SK-N-MC (cell line): ENCODE measurements around a stretch of chr21.

DNA sequence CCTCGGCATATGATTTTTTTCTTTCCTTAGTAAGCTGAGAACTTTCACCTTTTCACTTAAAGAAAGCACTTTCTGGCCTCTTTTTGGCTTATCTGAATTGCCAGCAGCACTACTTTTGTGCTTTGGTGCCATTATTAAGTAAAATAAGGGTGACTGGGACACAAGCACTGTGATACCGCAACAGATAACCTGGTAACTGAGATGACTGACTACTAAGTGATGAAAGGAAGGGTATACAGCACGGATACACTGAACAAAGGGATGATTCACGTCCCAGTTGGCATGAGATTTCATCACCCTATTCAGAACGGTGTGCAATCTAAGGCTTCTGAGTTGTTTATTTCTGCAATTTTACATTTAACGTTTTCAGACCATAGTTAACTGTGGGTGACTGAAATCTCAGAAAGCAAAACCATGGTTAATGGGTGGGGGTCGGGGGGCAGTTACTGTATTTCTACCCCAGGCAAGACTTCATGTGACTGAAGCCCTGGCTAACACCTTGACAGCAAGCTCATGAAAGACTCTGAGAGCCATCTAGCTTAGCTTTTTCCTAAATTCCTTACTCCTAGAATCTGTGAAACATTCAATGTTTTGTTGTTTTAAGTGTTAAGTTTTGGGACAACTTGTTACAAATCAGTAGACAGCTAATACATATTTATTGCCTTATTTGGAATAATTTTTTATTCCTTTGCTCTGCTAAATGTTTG, 102.8 kb downstream of the CLIC6 start:
- RRBS = no CpG with 5 or more reads among the region's 7 CpGs

DNA sequence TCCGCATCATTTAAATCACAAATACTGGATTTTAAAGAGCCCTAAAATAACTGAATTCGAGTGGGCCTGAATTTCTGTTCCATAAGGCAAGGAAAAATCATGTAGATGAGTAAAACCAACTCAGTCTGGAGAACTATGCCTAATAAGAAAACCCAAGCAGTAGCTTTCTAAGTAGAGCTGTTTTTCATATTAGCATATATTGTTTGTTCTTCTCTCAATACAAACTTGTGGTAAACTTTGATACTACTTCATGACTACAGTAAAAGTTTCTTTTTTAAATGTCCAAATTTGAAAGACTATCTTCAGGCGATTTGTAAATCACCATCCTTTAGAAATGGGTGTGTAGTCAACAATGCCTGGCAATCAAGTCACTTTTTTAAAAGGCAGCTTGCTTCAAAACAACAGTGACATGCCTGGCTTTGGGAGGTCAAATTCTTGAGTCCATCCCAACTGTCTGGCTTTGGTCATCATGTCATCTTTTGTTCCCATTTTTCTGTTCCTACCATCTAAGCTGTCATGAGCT, 156.0 kb downstream of the CLIC6 start:
- RRBS = no CpG with 5 or more reads among the region's 3 CpGs

- RRBS = no CpG with 5 or more reads among the region's 7 CpGs
These were observed 171.9 kb downstream of the CLIC6 start for GRCh38 chr21:34840616-34841202.

- RRBS = no CpG with 5 or more reads among the region's 13 CpGs
These were observed 177.7 kb downstream of the CLIC6 start for GRCh38 chr21:34846133-34847195.

DNA sequence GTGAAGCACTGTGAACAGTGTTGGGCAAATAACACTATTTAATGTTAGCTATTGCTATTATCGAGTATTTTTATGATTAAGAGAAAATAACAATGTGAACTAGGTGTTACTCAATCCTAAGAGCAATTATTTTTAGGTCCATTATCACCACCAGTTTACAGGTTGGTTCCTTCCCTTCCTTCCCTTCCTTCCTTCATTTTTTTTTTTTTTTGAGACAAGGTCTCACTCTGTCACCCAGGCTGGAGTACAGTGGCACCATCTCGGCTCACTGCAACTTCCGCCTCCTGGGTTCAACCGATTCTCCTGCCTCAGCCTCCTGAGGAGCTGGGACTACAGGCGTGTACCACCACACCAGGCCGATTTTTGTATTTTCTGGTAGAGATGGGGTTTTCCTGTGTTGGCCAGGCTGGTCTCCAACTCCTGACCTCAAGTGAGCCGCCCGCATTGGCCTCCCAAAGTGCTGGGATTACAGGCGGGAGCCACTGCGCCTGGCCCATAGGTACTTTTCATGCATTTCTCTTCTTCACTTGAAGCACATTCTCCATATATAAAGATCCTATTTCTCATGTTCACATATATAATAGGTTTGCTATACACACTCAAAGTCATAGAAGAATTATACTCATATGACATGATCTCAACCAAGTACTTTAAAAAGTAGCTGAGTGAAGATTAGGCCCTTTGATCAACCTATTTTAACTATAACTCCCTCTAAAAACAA, 185.0 kb downstream of the CLIC6 start:
- RRBS = no CpG with 5 or more reads among the region's 10 CpGs

DNA sequence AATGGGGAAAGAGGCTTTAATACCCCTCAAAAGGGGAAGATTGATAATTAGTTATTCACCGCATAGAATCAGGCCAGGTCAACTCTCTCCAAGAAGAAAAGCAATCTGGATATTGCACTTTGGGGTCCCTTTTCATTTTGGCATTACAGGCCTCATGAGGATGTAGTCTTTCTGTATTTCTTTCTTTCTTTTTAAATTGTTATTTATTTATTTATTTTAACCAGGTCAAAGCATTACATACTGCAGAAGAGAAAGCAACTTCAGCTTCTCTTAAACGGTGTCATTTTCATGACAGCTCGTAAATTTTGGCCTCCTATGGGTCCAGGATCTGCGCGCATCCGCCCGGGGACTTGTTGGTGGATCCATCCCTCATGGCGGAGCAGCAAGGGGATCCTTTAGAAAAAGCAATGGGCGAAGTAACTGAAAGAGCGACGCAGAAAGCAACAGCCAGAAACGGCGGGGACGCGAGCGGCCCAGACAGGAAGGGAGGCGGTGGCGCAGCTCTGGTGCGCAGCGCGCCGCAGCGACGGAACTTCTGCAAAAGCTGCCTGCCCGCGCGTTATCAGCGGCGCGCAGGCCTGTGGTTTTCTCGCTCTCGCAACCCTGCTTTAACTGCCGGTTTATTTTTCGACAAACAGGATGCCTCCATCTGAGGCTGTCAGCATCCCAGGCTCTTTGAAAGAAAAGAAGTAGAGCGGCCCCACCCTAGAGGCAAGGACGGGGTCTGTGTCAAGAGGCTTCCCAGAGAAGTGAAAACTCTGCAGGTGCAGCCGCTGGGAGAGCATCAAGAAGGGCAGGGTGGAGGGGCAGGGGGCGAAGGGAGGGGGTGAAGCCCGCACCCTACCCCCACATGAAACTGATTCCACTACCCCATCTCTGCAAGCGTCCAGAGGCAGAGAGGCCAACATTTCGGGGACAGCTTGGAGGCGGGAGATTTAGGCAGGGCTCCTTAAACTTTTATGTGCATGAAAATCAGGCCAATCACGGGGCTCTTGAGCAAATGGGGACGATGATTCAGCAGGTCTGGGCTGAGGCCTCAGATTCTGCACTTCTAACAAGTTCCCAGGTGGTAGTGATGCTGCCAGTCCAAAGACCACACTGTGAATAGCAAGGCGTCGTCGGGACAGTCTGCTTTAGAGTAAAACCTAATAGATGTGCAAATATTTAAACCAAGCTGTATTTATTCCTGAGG, 22.4 kb downstream of the RUNX1 start:
- RRBS = no CpG with 5 or more reads among the region's 47 CpGs

DNA sequence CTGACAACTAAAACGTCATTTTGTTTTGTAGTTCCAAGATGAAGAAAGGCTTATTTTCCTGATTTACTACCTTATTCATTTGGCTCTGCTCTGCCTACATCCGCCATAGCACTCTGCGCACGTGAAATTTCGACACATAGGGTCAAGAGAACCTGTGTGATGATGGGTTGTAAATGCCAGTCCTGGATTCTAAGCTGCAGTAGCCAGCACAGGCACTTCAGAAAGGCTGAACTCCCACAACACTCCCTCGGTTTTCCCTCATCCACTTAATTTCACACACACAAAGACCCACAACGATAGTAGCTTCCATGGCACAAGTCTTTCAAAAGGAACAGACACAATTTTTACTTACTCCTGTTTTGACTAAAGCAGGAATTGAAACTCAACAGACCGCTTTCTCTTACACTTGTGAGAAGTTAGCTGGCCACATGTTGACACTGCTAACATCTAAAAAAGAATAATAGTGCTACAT, 1.3 kb upstream of the RUNX1 start:
- RRBS = no CpG with 5 or more reads among the region's 8 CpGs

GRCh38 chr21:35052936-35053238, 3.8 kb upstream of the RUNX1 start:
- RRBS = no CpG with 5 or more reads among the region's 3 CpGs

DNA sequence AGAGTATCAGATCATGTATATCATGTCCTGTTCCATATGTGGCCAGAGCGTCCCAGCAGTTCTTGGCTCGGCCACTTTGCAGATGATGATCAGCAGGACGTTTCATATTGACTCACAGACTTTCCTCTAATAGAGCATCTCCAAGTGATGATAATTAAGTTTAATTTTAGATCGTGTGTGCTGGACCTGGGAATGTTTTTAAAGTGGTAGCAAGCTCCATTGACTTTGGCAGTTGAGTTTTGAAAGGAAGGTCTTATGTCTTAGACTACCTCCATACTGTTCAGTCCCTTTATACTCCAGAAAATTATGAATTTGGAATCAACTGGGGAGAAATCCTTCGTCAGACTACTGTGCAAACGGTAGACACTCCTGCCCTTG, 154.6 kb upstream of the RUNX1 start:
- RRBS = no CpG with 5 or more reads among the region's 6 CpGs

DNA sequence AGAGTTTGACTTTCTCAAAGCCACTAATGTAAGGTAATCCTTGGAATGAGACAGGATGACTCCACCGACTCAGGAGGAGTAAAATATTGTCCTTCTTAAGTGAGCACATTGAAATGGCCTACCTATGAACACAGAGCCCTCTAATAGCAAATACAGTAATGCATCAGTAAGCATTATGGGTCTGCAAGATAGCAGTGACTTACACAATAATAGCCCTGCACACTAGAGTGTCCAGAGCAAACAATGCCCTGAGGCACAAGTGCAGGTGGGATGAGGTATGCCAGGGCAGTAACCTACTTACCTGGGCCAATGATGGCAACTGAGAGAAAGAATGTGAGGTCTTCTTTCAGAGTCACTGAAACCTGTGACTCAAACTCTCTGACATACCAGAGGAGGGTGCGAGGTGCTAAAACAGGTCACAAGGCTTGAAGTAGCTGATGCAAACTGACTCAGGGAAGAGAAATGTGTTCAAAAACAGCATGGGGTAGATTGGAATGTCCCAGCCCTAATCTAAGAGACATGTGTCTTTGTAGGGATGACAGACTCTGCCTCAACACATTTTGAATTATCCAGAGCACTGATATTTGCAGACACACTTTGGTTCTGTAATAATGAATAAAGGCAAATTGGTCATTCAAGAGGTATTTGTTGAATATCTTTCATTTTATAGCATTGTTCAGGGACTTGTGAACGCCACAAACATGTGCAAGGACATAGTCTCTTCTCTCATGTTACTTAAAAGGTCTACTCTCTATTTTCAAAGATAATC, 168.5 kb upstream of the RUNX1 start:
- RRBS = no CpG with 5 or more reads among the region's 3 CpGs

DNA sequence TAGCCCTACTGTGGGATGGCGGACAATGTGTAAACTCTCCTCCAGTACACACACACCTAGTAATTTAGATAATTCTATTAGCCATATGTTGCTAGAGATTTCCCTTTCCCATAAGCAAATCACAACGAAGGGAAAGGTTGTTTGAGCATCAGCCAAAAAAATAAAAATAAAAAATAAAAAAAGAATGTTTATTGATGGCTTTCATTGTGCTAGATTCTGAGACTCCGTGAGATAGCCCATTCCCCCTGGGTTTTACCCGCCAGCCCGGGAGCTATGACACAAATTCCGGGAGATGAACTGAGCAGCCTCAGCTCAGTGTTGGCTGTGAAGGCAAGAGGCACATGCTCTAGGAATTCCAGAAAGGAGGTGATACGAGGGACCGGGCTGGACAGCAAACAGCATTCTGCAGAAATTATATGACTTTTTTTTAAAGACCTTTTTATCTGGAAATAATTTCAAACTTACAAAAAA, 378.5 kb upstream of the RUNX1 start:
- RRBS = 12% methylated on average over 3 of the region's 8 CpGs

DNA sequence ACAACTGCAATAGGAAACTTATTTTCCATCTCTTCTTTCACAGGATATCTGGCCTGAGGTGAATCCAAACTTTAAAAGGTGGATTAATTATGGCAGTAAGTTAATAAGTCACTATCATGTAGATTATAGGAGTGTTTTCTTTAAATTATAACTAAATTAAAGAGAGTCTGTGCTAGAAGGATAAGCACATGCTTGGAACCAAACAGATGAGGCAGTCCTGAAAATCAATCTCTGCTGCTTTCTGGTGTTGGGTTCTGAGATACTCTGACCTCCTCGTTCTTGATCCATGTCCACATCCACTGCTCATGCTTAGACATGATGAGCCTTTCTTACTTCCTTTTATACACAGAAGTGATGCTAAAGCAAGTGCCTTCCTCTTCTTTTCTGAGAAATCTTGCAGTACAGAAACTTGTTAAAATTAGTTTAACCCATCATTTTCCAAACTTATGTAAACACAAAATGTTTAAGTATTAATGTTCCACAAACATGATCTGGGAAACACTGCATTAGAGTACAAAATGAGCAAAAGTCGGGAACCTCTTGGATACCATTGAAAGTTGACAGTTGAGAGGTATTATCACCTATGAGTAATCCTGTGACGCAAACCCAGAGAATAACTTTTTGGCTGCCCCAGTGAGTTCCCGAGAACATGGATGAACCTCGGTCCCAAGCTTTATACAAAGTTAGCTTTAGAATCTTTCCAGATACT, 429.1 kb upstream of the RUNX1 start:
- RRBS = no CpG with 5 or more reads among the region's 5 CpGs

DNA sequence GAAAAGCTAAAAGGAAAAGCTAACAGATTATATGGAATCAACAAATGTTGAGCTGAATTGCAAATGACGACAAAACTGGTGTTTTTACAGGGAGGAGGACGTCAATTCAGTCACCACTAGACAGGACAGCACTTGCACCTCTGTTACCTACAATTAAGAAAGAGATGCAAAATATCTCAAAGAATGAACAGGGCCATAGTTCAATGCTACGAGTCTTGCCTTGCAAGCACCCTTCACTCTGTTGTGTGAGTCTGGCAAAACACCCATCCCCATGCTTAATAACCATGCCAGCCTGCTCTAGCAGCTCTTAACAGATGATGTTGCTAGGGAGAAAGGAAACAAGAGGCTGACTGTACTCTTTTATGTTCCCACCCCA, 5.3 kb downstream of the CBR1 start:
- RRBS = no CpG with 5 or more reads among the region's 3 CpGs

- RRBS = 38% methylated on average over 8 of the region's 31 CpGs
These were observed 30.3 kb upstream of the CBR3 start for GRCh38 chr21:36104103-36105527.

DNA sequence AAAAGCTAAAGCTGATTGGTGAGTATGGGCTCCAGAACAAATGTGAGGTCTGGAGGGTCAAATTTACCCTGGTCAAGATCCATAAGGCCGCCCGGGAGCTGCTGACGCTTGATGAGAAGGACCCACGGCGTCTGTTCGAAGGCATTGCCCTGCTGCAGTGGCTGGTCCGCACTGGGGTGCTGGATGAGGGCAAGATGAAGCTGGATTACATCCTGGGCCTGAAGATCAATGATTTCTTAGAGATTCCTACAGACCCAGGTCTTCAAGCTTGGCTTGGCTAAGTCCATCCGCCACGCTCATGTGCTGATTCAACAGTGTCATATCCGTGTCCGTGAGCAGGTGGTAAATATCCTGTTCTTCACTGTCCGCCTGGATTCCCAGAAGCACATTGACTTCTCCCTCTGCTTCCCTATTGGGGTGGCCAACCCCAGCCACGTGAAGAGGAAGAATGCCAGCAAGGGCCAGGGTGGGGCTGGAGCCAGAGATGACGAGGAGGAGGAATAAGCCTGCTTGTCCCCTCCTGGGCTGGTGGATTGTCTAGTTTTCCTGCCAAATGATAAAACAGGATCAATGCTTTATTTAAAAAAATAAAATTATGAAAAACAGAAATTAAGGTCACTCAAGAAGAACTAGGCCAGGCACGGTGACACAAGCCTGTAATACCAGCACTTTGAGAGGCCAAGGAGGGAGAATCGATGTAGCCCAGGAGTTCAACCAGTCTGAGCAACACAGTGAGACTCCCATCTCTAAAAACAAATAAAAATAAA, 2.2 kb upstream of the CBR3 start:
- RRBS = no CpG with 5 or more reads among the region's 16 CpGs

DNA sequence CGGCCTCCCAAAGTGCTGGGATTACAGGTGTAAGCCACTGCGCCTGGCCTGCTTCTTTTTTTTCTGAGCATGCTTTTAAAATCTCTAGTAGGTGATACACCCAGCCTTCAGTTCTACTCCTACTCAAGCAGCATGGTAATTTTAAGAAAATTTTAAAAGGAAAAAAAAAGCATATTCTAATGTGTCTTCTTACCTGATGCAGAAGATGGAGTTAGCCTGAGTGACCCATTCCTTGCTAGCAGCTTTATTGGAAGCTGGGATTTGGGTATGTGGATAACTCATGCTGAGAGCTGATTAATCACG, 31.2 kb downstream of the DOP1B start:
- RRBS = no CpG with 5 or more reads among the region's 3 CpGs

GRCh38 chr21:36193180-36193673, 36.6 kb downstream of the DOP1B start:
- RRBS = no CpG with 5 or more reads among the region's 8 CpGs

DNA sequence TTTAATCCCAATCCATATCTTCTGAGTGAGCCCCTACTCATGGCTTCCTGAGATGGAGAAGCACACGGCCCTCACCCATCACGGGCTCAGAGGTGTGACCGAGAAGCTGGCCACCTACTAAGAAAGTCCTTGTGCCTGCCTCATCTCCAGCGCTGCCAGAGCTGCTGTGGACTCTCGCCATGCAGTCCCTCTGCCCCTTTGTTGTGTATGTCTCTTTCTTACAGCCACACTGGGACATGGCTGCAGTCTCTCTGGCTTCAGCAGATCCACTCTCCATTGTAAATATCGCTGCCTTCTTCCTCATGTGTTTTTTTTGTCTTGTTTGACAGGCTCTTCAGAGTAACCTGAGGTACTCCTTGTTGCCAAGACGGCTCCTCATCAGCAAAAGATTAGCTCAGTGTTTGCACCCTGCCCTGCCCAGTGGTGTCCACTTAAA, 42.1 kb downstream of the DOP1B start:
- RRBS = no CpG with 5 or more reads among the region's 7 CpGs

GRCh38 chr21:36478042-36479013, 1.6 kb downstream of the CLDN14 start:
- RRBS = no CpG with 5 or more reads among the region's 11 CpGs

DNA sequence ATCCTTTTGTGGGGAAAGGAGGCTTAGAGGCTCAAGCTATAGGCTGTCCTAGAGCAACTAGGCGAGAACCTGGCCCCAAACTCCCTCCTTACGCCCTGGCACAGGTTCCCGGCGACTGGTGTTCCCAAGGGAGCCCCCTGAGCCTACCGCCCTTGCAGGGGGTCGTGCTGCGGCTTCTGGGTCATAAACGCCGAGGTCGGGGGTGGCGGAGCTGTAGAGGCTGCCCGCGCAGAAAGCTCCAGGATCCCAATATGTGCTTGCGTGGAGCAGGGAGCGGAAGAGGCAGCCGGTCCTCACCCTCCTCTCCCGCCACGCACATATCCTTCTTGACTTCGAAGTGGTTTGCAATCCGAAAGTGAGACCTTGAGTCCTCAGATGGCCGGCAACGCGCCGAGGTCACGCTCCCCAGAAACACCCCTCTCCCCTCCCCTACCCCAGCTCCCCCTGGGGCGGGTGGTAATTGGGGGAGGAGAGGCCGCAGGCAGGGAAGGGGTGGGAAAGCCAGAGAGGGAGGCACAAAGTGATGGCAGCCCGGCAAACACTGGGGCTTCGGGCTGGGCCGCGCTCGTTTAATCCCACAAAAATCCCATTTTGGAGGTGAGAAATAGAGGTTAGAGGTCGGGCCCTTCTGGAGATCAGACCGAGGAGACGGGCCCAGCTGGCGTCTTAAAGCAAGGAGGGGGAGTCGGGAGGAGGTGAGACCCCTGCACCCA, 6.2 kb downstream of the SIM2 start:
- RRBS = 23% methylated on average over 5 of the region's 37 CpGs